Measurements from ENCODE around the gene CHSY1.

DNA sequence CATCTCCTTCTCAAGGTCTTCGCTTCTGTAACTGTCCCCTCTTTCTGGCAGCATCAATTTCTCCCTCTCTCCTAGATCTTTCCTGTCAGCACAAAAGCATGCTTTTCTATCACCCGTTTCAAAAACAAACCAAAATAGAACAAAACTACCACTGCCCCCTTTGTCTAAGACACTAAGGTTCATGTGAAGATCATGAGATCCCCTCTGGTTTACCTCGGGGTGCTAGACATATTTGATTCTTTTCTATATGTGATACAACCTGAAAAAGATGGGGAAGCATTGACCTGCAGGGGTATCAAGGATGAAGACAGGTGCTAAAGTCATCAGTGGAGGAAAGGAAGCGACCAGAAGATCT lies 12.4 kb downstream of the LYSMD4 start:
- PRO-cap: no peak
- RAMPAGE, long total RNA: no peak

- PRO-cap: no peak
- RAMPAGE, long total RNA: no peak
These were observed 253.1 kb upstream of the LYSMD4 start for GRCh38 chr15:99986303-99986735.

DNA sequence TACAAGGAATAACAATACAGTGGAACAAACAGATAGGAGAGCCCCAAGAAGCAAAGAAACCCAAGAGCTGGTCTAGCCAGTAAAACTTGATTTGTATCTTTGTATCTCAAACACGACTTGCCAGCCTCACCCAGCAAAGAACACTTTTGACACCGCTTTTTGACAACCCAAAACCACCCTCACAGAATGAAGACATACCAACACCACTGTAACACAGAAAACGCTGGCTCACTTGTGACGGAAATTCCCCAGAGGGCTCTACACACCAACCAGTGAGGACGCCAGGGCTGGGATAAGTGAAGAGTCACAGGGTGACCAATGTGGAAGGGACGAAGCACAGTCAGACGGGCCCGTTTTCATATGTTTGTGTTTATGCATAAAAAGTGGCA lies 94.5 kb downstream of the ADAMTS17 start:
- PRO-cap: no peak
- RAMPAGE, long total RNA: no peak

GRCh38 chr15:100518258-100518624 lies 10.5 kb downstream of the CERS3 start:
- PRO-cap: no peak
- RAMPAGE, long total RNA: no peak

DNA sequence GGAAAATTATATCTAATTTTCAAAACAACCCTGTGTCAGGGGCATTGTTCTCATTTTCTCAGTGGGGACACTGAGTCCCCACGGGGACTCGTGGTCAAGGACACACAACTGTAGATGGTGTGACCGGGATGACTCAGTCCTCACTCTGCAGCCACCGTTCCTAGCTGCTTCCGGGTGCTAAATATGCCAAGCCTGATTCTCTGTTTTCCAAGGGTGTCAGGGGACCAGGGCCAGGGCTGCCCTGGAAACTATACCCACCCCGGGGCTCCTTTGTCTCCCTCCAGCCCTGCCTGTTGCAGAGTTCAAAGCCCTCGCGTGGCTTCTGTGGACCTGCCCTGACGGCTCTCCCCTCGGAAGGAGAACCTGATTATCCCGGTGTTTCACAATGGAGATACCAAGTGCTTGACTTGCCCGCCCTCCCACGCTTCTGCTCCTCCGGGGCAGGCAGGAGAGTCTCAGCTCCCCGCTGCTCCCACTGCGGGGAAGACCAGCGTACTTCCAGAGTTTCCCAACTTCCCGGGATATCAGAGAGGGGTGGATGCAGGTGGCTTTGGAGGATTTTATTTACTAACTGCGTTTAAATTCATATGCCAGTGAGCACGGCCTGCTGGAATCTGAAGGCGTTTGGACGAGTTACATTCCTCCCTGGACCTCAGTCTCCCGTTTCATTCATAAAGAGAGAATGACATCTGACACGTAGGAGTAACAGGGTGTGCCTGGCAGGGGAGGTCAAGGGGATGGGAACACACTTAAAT lies 125.0 kb downstream of the ASB7 start:
- PRO-cap: no peak
- RAMPAGE, long total RNA: no peak

GRCh38 chr15:100919657-100920023 lies 483 bp downstream of the LRRK1 start:
- PRO-cap: no peak
- RAMPAGE, long total RNA: no peak

GRCh38 chr15:100930917-100931797 lies 12.0 kb downstream of the LRRK1 start:
- PRO-cap: no peak
- RAMPAGE, long total RNA: no peak

- PRO-cap: no peak
- RAMPAGE, long total RNA: no peak
These were observed 87.8 kb downstream of the LRRK1 start for GRCh38 chr15:101006882-101007392.

DNA sequence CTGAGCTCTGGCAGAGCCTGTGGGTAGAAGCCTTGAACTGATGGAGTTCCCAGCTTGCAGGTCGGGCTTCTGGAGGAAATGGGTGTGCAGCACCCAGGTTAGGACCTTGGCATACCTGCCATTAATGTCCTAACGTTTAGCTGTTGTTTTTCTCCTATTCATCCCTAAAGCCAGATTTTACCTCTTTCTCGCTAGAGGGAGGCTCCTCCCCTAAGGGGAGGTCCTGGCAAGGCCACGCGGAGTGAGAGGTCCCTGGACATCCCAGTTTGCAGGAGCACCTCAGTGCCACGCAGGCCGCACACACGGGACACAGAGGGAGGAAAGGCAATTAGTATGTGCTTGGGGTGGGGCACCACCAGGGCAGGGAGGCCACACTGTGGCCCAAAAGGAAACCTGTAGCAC lies 148.6 kb downstream of the LRRK1 start:
- PRO-cap: no peak
- RAMPAGE, long total RNA: no peak

DNA sequence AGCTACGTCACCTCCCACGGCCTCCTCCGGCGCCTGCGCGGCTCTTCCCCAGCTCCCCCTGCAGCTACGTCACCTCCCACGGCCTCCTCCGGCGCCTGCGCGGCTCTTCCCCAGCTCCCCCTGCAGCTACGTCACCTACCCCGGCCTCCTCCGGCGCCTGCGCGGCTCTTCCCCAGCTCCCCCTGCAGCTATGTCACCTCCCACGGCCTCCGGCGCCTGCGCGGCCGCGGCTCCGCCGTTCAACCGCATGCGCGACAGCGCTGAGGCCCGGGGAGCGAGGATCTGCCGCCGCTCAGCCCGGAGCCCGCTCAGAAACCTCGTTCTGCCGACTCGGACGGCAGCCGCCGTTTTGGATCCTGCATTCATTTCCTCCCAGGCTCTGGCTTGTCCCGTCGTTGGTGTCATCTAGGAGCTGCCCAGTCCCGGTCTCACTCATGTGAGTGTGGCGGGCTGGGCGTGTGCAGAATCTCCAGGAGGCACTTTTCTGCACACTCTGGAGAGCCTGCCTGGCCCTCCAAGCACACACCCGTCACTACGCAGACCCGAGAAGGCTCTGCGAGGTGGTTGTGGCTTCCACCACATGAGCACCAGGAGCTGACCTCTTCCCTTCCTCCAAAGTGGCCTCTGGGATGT lies 165.4 kb downstream of the CHSY1 start:
- PRO-cap: no peak
- RAMPAGE, long total RNA: no peak

DNA sequence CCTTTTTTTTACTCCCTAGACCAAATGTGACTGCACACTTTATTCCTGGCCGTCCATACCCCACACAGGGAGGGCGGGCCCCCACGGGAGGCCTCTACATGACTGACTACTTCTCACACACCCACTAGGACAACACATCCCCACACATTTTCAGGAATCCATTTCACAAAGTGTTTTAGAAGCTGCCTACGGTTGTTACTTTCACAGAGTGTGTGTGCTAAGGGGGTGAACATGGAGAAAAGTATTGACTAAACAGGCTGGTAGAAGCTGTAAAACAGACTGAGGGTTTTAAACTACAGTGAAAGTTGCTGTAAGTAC lies 67.9 kb downstream of the CHSY1 start:
- PRO-cap: no peak
- RAMPAGE, long total RNA: no peak

DNA sequence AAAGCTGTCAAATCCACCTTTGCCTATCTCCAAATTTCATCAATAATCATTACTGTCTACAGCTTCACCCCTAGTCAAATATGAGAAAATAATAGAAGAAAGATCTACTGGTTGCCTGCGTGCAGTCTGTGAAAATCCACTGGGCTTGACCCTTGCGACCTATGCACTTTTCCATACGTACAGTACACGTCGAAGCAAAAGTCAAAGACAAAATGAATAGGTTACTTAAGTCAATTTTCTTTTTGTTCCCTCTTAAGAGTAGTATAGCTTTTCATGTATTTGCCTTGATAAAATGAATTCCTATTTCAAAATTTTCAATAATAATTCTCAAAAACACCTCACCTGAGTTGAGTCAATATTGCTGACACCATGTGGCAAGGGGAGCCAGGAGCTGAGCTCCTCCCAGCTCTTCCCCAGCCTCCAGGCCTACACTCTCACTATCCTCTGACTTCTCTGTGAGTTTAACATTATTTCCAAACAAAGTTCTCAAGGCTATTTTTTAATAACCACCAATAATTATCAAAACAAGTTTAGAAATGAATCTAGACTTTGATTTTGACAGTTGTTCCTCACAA lies 20.2 kb downstream of the CHSY1 start:
- PRO-cap: no peak
- RAMPAGE, long total RNA: no peak

DNA sequence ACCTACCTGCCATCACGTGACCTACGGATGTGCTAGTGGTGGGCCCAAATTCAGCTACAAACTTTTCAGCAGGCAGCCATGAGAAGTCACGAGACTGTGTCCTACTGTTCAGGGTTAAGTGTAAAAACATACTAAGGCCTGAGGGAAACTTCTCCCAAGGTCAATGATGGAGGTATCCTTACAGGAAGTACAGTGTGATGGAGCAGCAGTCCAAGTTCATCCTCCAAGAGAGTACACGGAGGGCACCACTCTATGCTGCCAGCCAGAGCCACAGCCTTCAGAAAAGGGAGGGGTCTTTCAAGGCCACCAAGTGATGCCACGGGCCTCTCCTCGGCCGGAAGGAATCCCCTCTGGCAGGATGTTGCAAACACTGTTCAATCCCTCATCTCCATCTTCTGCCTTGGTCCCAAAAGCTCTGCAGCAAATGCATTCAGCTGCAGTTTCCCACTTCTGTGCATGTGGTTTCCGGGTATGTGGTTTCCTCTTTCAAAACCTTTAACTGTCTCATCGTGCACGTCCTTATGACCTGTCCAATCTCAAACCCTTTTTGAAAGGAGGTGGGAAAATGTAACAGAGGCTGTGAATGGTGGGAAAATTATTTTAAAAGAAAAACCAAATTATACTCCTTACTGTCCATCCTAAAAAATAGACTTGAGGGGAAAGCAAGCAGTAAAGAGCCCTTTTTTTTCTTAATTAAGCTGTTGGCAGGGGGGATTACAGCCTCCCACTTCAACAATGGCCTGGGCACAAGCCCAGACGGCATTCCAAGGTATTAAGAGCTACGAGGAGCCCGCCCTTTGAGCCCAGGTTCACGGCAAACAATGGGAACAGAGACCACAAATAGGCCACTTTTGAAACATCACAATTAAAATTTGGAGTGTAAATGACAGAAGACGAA lies 9.2 kb downstream of the CHSY1 start:
- PRO-cap: no peak
- RAMPAGE, long total RNA: no peak

DNA sequence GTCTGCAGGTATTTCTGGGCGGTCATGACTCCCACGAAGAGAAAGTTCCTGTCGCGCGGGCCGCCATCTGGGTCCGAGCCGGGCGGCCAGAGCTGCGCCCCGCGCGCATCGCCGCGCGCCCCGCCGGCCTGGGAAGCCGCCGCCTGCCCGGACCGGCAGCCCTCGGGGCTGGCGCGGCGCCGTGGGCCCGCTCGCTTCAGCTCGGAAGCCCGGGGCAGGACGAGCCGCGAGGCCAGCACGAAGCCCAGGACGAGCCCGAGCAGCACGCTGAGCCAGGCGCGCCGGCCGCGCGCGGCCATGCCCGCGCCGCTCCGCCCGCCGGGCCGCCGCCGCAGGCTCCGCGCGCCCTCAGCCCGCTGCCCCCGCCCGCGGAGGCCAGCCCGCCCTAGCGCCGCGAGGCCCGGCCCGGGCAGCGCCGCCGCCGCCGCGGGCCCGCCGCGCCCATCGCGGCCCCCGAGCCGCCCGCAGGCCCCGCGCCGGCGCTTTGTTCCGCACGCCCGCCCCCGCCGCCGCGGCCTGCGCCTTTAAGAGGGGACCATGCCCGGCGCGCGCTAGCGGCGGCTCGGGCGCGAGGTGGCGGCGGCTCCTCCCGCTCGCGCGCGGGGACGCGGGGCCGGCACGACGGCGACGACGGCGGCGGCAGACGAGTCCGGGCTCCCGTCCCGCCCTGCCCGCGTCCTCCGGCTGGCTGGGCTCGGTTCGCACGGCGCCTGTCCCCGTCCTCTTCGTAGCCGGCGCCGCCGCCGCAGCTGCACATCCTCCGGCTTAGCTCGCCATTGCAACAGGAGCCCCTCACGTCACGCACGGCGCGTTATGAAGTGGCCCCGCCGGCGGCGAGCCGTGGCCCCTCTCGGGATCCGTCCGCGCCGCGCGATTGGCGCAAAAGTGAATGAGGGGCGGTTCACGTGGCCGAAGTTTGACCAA lies at the start of gene CHSY1:
Gene CHSY1 (minus strand): TSS at position 891 of the 924 bp plus-strand sequence.
- PRO-cap: bidirectional peak, plus-strand start at position 587 of the sequence, minus-strand start at position 526 of the sequence; bidirectional peak, plus-strand start outside the sequence, minus-strand start at position 815 of the sequence
- RAMPAGE, long total RNA: no peak

DNA sequence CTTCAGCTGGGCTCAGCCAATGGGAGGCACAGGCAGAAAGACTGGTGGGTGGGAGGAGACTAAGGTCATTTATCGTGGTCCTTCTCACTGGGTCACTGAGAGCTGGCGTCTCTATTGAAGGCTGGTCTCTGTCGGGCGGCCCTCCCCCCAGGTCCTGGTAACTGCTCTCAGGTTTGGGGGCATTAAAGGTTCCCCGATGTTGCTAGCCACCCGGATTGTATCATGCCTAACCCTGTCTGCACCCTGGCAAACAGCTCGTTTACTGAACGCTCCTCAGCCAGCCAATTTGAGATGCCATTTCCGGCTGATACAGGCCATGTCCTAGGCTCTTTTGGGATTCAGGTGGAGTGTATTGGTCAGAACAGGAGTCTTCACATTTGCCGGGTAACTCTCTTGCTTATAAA lies 10.5 kb downstream of the SELENOS start:
- PRO-cap: no peak
- RAMPAGE, long total RNA: no peak

DNA sequence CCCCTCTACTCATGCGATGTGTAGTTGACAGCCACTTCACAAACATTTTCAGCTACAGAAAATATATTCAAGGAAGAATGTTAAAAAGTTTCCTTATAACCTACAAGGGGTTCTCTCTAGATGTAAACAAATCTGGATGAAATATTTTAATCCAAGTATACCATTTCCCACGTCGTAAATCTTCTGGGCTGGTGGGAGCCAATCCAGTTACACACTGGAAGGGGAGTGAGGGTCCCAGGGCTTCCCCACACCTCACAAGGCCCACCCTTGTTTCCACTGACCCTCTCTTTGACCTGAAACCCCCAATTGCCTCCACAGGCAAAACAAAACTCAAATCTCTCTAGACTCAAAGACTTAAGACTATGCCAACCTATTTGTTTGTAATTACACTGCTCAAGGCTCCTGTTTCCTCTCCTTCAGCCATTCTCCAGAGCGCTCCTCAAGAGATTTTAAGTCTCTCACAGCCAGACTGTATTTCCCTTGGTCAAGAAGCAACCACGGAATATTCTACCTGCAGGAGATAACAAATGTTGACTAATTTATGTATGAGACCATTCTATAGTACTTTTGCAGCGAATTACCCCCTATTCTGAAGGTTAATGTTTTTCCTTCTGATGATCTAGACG lies 6.0 kb downstream of the SELENOS start:
- PRO-cap: no peak
- RAMPAGE, long total RNA: no peak

GRCh38 chr15:101358758-101359355 lies 63.8 kb upstream of the SNRPA1 start:
- PRO-cap: no peak
- RAMPAGE, long total RNA: no peak

DNA sequence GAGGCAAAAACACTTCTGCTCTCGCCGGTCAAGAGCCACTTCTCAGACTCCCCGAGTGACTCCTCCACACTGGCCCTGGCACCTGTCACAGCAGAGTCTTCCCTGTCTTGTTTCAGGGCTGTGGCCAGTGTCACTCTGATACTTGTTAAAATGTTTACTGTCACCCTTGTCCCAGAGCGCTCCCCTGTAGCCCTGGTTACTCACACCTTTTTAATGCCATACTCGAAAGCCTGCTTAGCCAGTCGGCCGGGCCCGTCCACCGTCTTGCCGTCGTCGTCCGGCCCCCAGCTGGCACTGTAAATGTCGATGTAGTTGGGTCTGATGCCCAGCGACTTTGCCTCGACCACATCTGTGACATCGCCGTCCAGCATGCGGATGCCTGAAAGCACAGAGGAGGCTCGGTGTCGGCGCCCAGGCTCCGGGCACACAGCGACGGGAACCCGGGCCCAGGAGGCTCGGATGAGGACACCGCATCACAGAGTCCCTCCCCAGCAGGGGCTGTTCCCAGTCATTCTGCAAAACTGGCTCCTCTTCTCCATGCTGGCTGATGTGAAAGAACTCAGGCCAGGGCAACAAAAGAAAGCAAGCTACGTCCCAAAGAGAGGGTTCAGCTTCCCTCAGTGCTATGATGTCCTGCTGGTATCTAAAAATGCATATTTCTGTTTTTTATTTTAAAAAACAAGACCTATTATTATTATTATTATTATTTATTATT lies 91.2 kb downstream of the PCSK6 start:
- PRO-cap: no peak
- RAMPAGE, long total RNA: start-site peak on the minus strand centred at position 458 of the sequence, 278 bp wide, 7 reads

- PRO-cap: no peak
- RAMPAGE, long total RNA: no peak
These were observed 35.8 kb downstream of the PCSK6 start for GRCh38 chr15:101453750-101454092.

GRCh38 chr15:101501123-101501552 lies 11.6 kb upstream of the PCSK6 start:
- PRO-cap: no peak
- RAMPAGE, long total RNA: no peak

Data from vagina (tissue), 1 donor.